ENCODE data around the gene LYRM9.

GRCh38 chr17:21304225-21304672 is 19.7 kb downstream of the MAP2K3 start:
- RRBS: 97% methylated on average over 5 of the region's 11 CpGs

- RRBS: no CpG with 5 or more reads among the region's 39 CpGs
These were observed 135.4 kb downstream of the KCNJ12 start for GRCh38 chr17:21511551-21511996.

DNA sequence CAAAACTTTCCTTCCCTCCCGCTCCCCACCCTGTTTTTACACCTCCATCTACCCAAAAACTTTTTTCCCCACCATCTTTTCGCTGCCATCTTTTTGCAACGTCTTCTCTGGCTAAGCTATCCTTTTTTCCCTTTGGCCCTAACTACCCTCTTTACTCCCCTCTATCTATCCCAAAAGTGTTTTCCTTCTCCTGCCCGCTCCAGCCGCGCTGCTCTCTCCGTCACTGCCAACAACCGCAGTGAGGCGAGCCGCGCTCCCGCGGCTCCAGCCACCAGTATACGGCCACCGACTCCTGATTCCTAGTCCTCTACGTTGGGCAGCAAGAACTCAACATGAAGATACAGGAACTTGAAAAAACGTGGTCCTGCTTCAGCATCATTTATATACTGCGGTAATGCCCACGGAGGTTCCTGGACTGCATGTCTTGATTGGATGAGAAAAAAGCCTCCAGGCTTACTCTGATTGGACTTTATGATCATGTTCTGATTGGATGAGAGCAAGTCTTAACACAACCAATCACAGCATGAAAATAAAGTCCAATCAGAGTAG is 80.0 kb upstream of the KCNJ18 start:
- RRBS: no CpG with 5 or more reads among the region's 19 CpGs

DNA sequence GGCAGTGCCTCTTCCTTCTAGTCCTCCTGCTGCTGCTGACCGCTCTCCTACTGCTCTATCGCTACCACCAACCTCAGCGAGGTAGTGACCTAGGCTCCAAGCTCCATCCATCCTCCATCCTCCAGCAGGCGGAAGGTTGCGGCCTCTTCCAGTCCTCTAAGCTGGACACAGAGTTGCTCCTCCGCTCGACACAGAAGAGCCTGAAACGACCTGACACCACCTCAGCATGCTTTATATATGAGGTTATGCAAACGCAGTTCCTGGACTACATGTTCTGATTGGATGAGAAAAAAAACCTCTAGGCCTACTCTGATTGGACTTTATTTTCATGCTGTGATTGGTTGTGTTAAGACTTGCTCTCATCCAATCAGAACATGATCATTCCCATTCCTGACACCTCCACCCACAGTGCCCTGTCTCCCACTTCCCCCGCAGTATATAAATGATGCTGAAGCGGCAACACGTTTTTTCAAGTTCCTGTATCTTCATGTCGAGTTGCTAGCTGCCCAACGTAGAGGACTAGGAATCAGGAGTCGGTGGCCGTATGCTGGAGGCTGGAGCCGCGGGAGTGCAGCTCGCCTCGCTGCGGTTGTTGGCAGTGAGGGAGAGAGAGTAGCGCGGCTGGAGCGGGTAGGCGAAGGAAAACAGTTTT is 398.1 kb downstream of the KCNJ18 start:
- RRBS: no CpG with 5 or more reads among the region's 25 CpGs

- RRBS: no CpG with 5 or more reads among the region's 12 CpGs
These were observed 46.4 kb downstream of the KSR1 start for GRCh38 chr17:27502498-27503102.

DNA sequence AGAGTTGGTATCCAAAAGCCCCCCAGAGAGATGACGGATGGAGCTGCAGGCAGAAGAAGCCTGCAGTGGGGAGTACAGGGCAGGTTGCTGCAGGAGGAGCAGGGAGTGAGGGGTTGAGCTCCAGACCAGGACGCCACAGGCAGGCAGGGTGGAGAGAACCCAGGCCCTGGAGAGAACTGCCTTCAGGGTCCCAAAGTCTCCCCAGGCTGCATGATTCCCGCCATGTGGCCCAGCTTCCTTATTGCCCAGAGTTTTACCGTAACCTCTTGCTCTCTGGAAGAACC is 11.5 kb upstream of the NOS2 start:
- RRBS: no CpG with 5 or more reads among the region's 4 CpGs

DNA sequence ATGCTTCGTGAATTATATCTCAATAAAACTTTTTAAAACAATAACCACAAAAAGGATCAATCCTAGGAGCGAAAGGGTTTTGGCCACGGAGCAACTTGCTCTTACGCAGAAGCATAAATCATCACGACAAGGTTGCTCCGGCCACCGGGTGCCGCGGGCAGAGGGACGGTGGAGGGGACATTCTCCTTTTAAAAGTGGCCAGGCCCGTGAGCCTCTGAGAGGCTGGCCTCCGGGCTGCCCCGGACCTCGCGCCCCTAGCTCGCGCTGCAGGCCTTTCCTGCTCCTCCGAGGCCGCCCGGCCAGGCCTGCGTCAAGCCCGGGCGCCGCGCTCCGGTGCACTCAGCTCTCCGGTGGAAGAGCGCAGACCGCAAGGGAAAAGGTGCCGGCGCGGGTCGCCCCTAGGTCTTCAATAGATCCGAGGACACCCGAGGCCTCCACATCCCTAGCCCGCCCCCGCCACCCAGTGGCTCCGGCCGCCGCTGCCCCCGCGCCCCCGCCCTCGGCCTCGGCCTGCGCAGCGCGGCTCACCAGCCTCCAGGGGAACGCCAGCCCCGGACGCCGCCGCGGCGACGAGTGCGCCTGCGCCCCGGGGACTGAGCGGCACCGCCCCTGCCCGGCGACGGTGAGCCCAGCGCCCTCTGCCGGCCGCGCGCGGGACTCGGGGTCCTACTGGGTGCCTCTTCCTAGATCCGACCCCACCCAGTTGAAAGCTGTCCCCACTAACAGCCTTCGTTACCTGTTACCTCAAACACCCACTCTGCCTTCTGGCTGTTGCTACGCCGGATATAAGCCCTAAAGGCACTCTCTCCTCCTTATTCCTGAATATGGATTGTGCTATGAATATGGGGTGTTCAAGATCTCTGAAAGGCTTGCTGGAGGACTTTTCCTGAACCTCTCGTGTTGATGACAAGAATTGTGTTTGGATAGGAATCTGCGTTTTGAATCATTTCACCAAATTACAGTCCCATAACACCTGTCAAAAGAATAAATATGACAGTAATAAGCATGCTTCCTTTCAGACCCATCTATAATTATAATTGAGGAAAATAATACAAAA is at the start of gene LYRM9:
Gene LYRM9 (minus strand): TSS at position 577 of the 1,057 bp plus-strand sequence.
- RRBS: under 1% methylated on average over 44 of the region's 77 CpGs

DNA sequence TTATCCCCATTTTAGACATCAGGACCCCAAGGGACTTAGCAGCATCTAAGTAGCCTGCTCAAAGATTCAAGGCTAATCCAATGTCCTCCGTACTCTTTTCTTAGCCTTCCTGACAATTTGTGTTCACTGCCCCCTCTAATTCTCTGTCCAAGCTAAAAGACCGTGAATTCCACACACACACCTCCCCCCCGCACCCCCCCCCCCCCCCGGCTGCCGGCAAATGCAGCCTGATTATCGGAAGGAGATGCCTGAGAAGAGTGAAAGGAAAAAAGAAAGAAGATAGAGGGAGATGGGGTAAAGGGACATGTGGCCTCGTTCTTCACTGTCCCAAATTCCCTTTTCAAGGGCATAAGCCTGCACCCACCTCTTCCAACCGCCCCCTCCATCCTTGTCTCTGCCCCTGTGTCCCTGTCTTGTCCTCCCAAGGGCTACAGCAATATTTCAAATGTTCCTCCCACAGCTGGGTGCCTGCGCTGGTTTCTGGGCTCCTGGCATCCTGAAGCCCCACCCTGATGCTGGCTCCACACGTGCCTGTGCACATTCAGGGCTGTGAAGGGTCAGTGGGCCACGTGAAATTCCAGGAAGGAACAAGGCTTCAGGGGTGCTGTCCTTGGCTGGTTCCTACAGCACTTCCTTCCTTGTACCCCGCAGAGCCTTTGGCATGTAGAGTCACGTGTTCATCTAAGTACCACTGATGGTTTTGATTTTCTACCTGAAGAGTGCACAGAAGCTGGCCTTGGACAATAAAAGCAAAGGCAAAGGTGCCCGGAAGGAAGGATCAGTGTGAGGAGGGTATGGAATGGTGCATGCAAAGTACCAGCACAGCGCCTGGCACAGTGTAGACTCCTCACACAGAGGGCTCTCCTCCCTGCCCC is 57.8 kb upstream of the NLK start:
- RRBS: no CpG with 5 or more reads among the region's 15 CpGs

- RRBS: no CpG with 5 or more reads among the region's 7 CpGs
These were observed 57.2 kb upstream of the NLK start for GRCh38 chr17:27985313-27985672.

GRCh38 chr17:28049843-28050897 is 7.7 kb downstream of the NLK start:
- RRBS: no CpG with 5 or more reads among the region's 10 CpGs

DNA sequence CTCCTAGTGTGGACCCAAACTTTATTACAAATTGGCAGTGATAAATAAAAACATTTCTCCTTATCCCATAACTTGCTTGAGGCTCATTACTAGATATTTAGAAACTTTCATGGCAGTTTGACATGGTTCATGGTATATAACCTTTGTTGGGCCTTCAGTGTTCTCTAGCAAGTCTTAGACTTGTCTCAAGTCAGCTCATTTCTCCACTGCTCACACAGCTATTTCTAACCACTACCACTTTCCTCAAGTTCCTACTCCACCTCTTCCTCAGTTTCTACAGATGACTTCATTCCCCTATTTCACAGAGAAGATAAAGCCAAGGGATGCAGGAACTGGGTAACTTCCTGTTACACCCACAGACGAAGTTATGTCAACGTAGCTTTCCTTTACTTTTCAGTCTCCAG is 23.2 kb downstream of the NLK start:
- RRBS: no CpG with 5 or more reads among the region's 2 CpGs

DNA sequence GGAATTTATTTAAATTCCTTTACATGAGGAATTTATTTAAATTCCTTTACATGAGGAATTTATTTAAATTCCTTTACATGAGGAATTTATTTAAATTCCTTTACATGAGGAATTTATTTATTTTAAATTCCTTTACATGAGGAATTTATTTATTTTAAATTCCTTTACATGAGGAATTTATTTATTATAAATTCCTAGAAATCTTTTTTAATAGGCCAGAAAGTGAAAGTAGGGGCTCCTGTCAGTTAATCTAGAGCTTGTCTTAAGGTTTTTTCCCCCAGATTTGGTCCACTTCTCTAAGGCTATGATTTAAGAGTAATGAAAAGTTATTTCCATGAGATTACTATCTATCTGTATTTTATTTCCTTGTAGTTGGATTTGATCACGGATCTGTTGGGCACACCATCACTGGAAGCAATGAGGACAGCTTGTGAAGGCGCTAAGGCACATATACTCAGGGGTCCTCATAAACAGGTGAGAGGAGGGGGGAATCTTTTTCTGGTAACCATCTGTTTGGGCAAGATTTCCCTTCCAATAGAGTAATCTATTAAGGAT is 129.7 kb downstream of the NLK start:
- RRBS: no CpG with 5 or more reads among the region's 2 CpGs

DNA sequence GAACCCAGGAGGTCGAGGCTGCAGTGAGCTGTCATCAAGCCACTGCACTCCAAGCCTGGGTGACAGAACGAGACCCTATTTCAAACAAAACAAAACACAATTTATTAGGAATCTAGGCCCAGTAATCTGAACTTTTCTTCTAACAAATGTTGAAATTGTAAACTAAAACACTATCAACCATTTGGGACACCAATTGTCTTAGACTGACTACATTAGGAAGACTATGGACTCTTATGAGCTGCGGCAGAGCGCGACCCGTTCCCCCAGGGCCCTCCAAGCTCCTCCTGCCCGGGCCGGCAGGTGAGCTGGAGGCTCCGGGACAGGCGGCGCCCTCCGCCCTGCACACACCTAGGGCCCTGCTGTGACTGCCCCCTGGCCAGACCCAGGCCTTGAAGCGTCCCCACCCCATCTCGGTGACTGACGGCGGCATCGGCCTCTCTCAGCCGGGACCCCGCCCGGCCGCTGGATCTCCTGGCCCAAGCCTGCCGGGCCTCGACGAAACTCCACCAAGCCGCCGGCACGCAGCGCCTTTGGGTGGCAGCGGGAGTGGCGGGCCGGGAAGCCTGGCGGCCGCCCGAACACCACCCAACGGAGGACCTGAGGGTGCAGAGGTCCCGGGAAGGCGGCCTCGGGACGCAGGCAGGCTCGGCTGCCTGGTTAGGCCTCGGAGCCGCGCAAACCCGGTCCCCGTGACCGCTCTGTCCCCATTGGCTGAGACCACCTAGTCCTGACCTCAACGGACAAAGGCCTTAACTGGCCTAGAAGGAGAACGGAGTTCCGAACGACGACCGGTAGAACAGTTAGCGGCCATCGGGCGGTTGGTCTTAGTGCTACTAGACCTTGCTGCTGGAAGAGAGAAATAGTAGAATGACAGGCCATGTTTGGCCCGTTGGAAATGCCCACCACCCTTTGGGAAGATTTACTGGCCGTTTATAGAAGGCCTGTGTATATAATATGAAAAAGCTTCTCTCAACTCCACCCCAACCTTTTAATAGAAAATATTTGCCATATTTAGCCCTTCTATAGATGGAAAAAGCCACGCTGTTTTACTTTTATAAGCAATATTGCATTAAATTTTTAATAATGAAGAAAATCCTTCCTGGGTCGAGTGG is 12.0 kb upstream of the TMEM97 start:
- RRBS: 37% methylated on average over 12 of the region's 59 CpGs

GRCh38 chr17:28467693-28468001 is 5.8 kb upstream of the SLC13A2 start:
- RRBS: no CpG with 5 or more reads among the region's 13 CpGs

DNA sequence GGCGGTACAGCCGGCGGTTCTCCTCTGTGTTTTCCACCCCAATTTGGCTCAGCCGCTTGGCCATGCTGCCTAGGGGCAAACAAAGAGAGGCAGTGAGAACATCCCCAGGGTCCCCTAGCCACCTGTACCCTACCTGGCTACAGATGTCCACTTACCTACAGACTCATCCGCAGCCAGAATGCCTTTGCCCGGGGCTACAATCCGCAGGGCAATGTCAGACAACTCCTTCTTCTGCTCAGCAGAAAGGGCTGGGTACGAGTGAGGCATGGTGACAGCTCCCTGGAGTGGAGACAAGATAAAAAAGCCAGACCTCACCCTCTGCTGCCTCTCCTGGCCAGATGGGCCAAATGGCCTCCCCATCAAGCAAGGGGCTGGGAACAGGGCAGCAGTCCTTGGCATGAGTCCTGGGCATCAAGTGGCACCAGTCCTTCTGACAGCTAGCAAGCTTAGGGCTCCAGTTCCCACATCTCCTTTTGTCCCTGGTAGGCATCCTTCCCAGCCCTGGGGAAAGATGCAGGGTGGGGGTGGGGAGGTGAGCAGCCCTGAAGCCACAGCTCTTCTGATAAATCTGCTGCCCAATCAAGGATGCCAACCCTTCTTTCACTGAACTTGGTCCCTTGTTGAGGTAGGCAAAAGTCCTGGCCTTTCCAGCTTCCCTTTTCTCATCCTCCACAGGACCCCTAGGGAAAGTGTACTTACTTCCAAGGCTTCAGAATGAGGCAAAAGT is 1.3 kb downstream of the ALDOC start:
- RRBS: no CpG with 5 or more reads among the region's 8 CpGs

GRCh38 chr17:28599335-28600413 is 849 bp upstream of the SPAG5 start:
- RRBS: under 1% methylated on average over 12 of the region's 53 CpGs

DNA sequence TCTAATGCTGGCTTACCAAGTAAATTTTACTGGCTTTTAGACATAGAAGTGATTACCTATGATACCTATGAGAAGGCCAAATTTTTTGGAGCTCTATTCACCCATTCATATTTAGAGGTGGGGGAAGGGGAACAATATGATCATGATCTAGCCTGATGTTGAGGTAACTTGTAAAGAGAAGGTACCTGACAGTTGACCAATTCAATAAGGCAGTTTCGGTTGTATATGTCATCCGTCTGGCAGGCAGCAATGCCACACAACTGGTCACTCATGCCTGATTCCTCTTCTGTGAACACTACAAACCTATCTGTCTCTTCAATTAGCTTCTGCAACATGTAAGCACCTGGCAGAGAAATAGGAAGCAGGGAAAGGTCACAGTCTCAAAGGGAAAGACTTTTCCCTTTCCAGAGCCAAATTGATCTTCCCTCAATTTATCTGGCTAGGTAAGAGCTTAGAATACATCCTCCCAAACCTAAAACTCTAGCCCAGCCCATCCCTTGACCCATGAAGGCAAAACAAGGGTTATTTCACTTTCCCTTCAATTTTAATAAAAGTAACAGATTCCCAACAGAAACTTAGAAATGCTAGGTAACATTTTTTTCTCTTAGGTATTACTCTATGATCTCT is 10.2 kb upstream of the RSKR start:
- RRBS: no CpG with 5 or more reads among the region's 2 CpGs

DNA sequence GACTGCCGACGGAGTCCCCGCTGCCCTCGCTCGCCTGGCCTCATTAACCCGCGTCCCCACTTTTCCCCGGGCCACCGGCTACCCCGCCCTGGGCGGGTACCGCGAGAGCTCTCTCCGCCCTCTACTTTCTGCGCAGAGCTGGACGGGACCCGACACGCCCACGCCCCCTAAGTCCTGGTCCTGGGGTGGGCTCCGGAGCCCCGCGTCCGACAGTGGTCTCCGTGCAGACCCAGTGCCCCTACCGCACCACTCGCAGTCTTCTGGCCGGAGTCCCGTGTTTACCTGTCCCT is 386 bp upstream of the TLCD1 start:
- RRBS: 1% methylated on average over 9 of the region's 28 CpGs

DNA sequence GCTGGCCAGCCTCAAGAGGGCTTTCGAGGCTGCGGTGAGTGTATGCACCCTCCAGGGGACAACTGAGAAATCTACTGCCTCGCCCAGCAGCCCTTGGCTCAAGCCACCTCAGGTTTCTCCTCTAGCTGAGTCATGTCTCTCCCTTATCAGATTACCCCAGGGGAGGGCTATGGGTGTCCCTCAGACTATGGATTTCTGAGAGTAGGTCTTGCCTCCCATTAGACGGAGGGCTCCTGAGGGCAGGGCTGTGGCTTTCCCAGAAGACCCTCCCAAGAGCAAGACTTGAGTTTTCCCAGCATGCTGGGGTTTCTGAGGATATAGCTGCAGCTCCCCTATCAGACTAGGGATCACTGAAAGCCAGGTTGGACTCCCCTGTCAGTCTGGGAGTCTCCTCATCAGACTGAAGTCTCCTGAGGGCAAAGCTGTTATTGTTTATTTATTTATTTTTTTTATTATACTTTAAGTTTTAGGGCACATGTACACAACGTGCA is 6.8 kb downstream of the NEK8 start:
- RRBS: no CpG with 5 or more reads among the region's 5 CpGs

GRCh38 chr17:28747530-28748135 is 3.8 kb downstream of the TRAF4 start:
- RRBS: no CpG with 5 or more reads among the region's 10 CpGs

Data from epithelial cell of prostate (primary cell).